CD14-positive monocyte (primary cell): ENCODE measurements around the gene EMCN.

- CAGE, long polyA plus RNA, result no peak
Measured at GRCh38 chr4:98468464-98469155, 189.8 kb downstream of the TSPAN5 start.

- CAGE, long polyA plus RNA, result no peak
Measured at GRCh38 chr4:98660063-98660649, 1.7 kb upstream of the TSPAN5 start.

- CAGE, long polyA plus RNA, result no peak
Measured at GRCh38 chr4:98839153-98839789, 89.7 kb downstream of the EIF4E start.

DNA sequence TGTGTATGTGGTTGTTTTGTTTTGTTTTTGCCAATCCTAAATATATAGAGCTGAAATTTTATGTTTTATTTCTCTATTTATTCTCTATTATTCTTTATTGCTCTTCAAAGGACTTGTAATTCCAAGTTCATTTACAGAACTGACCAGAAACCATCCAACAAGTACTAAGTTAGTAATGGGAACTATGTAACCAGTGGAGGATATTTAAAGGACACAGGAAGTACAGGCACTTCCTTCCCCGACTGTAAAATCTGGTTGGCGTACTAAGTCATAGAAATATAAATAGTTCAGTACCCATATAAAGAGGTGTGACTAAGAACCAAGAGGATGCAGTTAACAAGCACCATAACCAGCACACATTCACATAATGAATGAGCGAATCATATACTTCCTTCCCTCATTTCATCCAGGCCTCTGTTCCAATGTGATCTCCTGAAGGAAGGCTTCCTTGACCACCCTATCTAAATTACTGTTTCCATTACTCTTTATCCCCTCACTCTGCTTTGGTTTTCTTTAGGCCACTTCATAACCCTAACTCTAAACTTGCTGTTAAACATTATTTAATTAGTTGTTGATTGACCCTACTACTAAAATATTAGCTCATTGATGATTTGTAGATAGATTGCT, 3.7 kb upstream of the EIF4E start:
- CAGE, long polyA plus RNA, result no peak

- CAGE, long polyA plus RNA, result no peak
Measured at GRCh38 chr4:98996554-98996857, 985 bp downstream of the METAP1 start.

DNA sequence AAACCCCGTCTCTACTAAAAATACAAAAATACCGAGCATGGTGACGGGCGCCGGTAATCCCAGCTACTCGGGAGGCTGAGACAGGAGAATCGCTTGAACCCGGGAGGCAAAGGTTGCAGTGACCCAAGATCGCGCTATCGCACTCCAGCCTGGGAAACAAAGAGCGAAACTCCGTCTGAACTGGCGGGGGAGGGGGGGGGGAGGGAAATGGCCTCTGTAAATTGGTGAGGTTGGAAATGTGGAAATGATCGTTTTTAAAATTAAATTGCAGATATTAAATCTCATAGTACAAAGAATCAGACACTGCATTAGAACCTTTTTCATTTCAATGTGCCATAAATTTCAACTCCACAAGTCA, 1.4 kb downstream of the ADH5 start:
- CAGE, long polyA plus RNA, result no peak

GRCh38 chr4:99088127-99088643, 403 bp downstream of the ADH5 start:
- CAGE, long polyA plus RNA, result no peak

DNA sequence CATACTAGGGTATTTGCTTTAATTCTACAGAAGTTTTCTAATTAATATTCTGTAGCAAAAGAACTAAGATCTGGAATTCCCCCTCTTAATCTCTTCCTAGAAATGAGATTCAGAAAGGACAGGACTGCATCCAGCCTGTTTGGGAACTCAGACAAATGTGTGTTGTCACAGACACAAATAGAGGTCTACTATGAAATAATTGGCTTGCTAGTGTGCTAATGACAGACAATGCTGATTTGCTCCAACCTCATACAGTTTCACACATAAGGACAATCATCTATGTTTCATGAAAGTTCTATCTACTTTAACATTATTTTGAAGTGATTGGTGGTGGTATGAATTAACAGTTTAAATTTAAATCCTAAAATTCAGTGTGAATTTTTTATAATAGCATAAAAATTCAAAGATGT, 617 bp upstream of the MTTP start:
- CAGE, long polyA plus RNA, result no peak

- CAGE, long polyA plus RNA, result no peak
Measured at GRCh38 chr4:99655344-99656167, 2.1 kb downstream of the C4orf54 start.

GRCh38 chr4:99817247-99817845, 719 bp downstream of the DAPP1 start:
- CAGE, long polyA plus RNA, result no peak

DNA sequence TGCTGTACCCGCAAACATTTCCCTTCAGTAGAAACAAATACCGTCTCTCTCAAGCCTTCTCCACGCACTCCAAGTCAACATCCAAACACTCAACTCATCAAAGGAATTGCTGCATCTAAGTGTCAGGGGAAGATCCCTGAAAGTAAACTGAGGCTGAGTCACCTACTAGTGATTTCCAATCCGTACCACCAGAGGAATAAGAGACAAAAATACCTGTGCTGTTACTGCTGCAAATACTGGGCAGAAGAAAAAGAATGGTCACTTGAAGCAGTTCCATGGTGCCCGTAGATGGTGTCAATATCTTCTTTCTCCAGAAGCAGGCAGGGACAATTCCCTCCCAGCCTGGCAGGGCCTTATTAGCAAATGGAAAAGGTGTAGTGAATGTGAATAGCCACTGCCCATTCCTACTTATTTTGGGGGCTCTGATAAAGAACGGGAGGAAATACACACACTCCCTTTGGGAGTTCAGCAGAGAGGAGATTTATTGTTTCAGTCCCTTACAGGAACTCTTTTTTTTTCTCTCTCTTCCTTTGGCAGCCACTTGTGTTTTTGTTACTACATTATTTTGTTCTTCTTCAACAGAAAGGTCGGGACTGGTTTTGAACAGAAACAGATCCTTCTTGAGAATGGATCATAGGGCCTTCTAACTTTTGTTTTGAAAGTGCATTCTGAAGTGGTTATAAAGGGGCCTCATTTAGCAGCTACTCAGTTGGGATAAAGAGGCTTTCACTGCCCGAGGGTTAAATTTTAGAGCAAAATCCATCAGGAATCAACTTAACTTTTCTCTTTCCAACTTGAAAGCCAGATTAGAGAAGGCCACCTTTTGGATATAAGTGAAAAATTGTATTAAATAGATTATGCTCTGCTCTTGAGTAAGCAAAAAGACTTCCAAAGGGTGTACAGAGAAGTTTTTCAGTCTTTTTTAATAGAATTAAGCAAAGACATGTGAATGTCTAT, at the start of gene EMCN:
EMCN (minus strand) TSS at position 385 of the 957 bp plus-strand sequence.
- CAGE, long polyA plus RNA, result no peak

DNA sequence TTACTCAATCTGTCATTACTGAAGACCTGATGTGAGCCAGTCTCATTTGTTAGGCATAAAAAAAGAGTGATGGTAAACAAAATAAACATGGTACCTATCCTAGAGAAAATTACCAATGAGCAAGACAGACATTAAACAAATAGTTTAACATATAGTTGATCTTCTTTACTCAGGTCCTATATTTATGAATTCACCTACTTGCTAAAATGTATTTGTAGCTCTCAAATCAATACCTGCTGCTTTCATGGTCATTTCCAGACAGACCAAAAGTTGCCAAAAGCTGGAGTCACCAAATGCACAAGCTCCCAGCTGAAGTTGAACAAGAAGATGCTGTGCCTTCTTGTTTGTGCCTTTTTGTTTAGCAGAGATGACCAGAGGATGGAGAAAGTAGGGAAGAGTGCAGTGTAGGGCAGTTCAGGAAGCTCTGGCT, 161.5 kb upstream of the EMCN start:
- CAGE, long polyA plus RNA, result no peak

GRCh38 chr4:101184618-101185111, 162.7 kb downstream of the PPP3CA start:
- CAGE, long polyA plus RNA, result no peak

DNA sequence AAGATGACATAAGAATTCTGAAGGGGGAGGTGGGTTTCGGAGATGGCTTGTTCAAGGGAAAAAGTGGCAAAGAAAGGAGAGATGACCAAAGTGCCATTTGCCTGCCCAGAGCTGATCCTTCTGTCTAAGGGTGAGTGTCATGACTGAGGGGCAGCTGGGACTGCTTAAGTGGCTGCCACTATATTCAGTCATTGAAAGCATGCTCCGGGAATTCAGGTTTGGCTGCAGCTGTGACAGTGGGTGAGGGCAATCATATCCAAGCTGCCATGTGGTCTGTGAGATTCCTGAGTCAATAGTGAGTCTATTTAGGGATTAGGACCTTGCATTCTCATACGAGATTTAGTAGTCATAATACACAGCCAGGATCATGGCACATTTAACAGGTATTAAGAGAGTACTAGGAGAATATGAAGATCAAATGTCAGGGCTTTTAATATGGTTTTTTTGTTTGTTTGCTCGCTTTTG, 138.7 kb upstream of the BANK1 start:
- CAGE, long polyA plus RNA, result no peak

DNA sequence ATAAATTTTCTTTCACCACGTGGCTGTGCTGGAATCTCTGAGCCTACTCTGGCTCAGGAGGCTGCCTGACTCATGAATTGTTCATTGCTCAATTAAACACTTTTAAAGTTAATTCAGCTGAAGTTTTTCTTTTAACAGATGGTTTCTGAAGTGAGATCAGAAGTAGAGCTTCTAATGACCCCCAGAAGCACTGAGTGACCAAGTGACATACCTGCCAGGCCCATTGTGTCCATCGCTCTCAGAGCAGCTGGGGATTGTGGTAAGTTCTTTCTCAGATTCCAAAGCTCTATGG, 121.3 kb upstream of the BANK1 start:
- CAGE, long polyA plus RNA, result no peak

DNA sequence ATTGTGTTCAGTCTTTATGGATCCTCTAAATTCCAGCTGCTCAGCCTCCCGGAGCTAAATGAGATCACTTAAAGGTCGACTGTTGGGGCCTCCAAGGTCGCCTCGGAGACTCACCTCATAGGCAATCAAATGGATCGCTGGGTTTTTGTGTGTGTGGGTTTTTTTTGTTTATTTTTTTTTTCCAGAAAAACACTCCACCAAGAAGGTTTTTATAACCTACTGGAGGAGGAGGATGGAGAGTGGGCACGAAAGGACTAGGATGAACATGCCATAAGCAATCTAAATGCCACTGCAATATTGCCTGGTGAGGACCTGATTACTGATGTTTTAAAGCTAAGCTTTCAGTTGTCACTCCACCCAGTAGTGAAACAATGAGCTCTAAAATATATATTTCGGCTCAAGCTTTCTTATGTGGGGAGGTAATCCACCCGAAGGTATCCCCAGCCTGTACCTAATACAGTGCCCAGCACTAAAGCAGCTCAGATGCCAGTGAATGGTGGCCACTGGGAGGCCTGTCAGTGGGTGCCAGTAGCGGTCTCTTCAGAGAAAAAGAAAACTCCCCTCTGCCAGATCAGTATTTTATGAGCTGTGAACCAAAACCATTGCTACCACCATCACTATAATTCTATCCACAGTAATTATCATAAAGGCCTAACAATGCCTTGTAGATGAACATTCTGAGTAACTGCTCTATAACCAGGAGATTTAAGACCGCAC, 983 bp upstream of the NFKB1 start:
- CAGE, long polyA plus RNA, result no peak

GRCh38 chr4:102541303-102541827, 40.2 kb downstream of the NFKB1 start:
- CAGE, long polyA plus RNA, result no peak

GRCh38 chr4:102551757-102552222, 50.6 kb downstream of the NFKB1 start:
- CAGE, long polyA plus RNA, result no peak

- CAGE, long polyA plus RNA, result no peak
Measured at GRCh38 chr4:102600270-102601211, 99.4 kb downstream of the NFKB1 start.

- CAGE, long polyA plus RNA, result no peak
Measured at GRCh38 chr4:102631600-102632460, 128.9 kb downstream of the MANBA start.